Measurements from ENCODE around the genes TAGAP, PNLDC1, MAS1 and IGF2R.

- PRO-cap: no peak
These were observed 48.2 kb upstream of the EZR start for GRCh38 chr6:158867107-158868093.

DNA sequence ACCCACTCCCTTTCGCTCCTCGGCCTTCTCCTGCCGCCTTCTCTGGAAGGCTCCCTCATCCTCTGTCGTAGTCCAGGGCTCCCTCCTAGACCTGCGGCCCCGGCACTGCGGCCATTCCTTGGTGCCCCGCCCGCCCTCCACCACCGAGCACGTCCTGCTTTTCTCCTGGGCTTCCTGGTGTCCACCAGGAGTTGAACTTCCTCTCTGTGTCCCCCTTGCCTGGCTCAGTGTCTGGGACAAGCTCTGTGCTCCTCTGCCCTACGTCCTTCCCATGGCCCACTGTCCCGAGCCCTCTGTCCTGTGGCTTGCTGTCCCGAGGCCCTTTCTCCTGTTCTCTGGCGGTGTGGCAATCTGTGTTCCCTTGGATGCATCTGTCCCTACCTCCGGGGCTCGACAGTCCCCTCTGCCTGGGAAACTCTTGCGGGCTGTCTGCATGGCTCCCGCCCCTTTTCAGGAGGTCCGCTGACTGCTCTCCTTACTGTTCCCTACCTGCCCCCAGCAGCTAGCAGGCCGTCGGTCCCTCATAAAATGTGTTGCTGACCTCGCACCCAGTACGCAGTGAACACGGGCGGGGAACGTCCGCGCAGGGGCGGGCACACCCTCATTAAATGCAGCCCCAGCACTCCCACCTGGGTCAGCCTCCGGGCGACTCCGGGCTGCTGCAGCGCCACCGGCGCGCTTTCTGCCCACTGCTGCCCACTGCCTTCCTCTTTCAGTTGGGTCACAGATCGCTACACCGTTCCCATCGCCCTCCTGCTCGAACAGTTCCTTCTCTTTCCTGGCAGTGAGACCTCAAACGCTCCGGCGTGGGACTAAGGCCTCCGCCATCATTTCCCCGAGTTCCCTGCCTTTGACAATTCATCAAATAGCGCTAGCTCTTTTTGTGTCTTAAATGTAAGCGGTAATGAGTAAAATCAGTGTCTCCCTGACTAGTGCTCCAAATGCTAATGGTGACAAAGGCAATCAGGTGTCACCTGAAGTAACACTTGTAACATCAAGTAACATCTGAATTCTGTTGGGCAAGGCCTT, 60.6 kb downstream of the RSPH3 start:
- PRO-cap: no peak

DNA sequence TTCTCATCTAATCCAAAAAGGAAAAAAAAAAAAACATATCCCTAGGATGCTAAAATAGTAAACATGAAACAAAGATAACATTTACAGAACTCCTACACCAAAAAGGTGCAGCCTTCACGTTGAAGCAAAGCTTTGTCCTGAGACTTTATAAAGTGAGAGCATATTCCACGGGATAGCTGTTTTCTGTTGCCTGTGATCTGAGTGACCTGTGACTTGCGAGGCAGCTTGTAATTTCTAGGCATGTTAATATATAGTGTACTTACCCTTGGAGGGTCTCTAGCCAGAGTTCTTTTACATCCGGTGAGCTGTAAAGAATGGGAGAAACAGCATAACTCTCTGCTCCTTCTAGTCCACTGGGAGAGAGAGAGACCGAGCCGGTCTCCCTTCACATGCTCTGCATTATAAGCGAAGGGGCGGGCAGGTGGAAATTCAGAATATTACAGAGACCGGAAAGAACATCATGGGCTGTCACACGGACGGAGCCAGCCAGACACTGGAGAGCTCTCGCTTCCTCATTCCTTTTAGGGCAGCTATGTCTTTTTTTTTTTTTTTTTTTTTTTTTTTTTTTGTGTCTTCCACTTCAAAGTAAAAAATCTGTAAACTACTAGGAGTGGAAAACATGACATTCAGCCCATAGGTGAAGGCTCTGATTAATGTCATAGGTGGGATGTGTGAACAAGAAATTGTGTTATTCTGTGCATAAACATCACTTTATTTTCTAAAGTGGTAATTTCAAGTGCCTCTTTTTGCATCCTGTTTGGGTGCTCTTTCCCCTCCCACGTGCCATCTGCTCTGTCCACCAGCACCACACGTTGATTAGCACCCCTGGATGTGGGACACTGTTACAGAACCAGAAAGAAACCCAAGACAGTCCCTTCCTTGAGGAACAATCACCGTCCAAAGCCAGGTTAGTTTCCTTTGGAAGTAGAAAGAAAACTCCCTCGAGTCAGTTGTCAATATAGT, at the start of gene TAGAP:
Gene TAGAP (minus strand): TSS at position 376 of the 963 bp plus-strand sequence.
- PRO-cap: no peak

DNA sequence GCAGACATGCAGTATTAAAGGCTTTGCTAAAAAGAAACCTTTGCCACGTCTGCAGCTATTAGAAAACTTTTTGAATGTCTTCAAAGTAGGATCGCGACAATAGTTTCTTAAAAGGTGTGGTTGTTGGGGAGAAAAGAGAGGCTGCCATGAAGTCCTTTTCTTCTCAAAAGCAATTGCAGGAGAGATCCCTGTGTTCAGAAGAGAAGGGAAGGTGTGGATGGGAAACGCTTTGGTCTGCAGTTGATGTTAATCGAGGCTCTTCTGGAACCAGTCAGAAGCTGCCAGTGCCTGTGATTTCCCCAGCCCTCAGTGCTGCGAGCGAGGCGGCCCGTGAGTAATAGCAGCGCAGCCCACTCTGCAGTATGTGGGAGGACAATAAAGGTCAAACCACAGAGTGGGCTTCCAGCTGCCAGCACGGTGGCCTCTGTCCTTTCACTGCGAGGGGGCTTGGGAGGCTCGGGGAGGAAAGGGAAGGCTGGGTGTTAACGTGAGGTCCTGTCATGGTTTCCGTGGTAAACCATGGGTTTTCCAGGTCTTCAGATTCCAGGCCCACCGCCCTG, 32.2 kb upstream of the TAGAP start:
- PRO-cap: no peak

DNA sequence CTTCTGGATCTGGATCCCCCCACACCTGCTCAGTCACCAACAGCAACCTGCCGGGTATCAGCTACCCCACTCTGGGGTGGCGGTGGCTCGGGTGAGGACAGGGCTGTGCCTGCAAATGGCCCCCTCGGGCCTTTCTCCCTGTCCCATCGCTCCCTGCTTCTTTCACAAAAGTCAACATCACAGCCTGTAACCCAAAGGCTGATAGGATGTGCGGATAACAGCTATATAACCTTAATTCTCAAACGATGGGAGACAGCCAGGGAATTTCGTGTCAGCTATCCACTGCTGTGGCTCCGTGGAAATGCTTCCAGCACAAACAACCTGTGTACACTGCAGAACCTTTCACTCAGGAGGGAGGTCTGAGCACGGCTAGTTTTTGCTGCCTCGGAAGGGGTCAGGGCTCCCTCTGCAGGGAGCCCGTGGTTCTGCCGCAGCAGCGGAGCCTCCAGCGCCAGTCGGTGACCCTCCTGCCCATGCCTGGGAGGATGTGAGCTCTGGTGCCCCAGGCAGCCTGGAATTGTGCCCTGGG, 59.2 kb upstream of the TAGAP start:
- PRO-cap: unidirectional peak, plus-strand start at position 460 of the sequence

DNA sequence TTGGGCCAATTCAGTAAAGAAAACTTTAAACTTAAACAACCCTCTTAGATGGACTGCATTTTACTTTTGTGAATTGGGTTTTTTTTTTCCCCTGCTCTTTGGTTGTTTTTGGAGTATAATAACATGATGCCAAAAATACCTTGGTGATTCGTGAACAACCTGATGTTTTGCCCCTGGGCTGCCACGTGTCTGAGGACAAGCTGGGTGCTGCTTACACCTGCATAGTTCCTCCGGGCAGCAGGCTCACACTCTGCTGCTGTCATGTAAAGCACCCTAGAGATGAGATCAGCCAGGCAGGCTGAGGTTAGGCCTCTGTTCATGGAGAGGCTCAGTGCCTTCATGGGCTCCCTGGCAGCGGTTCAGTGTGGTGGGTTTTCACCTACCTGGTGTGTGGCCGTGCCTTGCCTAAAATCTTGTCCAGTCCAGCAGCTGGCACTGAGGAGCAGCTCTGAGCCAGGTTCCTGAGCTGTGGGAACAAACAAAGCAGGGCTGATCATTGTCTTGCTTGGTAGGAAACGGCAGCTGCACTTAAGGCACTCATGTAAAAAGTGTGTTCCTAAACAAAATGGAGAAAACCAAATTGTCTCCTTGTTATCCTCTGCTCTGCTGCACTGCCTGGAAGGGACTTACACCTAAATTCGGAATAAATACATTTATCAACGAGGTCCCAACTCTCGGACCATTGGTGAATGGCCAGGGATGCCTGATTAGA, 60.2 kb upstream of the TAGAP start:
- PRO-cap: no peak

GRCh38 chr6:159677248-159677701, 15.8 kb downstream of the SOD2 start:
- PRO-cap: no peak

DNA sequence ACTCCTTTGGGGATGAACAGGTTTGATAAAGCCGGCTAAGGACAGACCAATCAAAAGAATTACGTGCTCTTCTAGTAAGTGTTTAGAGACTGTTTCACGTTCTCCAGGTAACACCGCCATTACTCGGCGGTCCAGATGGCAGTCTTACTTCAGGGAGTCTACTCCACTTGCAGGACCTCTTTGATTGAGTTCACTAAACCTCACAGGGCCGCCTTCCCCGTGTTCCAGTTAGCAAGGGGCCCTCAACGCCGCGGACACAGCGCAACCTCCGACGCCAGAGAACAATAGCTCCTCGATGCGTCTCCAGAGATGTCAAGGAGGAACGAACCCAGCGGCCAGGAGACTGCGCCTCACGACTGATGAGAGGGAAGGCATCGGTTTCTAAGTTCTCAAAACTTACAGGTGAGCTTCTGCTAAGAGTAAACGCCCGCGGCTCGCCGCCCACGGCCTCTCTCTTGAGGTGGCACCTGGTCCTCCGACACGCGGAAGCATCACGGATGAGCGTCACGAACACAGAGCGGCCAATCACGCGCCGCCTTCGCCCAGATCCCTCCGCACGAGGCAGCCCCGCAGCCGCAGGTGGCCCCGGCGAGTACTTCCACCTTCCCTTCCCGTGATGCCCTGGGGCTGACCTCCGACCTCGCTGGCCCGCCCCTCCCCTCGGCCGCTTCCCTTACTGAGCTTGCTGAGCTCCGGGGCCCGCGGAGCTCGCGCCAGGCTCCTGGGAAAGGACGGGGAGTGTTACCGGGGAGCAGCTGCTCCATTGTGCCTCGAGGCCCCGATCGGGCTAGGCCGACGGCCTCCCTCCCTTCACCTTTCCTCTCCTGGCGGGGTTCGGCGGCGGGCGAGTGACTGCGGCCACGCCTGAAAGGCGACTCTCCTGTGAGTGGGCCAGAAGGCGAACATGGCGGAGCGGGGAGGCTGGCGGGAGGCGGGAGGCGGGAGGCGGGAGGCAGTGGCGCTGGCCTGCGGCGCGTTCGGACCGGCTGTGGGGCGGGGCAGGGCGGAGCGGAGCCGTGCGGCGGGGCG, 540 bp upstream of the WTAP start:
- PRO-cap: bidirectional peak, plus-strand start at position 231 of the sequence, minus-strand start at position 280 of the sequence; bidirectional peak, plus-strand start at position 682 of the sequence, minus-strand start at position 493 of the sequence; bidirectional peak, plus-strand start outside the sequence, minus-strand start at position 878 of the sequence

GRCh38 chr6:159800095-159800432, at the start of gene PNLDC1:
Gene PNLDC1, plus strand, starts transcription at chr6:159800276.
- PRO-cap: no peak

- PRO-cap: no peak
These were observed 7.2 kb downstream of the PNLDC1 start for GRCh38 chr6:159807353-159807673.

DNA sequence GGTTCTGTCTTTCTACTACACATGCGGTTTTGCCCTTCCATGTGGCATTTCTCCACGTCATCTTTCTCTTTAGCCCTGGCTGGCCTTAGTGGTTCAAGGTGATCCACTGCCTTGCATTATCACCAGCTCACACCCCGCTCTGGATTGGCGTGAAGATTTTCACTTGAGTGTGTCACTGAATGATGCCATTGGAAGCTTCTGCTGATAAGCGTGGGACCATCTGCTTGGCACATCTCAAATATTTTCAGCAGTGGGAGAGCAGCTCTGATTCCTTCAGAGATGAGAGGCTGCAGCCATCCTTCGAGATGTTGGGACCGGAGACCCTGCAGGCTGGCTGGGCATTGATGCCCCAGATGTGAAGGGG, at the start of gene MAS1:
Gene MAS1 (plus strand): TSS at position 267 of the 364 bp plus-strand sequence.
- PRO-cap: no peak

DNA sequence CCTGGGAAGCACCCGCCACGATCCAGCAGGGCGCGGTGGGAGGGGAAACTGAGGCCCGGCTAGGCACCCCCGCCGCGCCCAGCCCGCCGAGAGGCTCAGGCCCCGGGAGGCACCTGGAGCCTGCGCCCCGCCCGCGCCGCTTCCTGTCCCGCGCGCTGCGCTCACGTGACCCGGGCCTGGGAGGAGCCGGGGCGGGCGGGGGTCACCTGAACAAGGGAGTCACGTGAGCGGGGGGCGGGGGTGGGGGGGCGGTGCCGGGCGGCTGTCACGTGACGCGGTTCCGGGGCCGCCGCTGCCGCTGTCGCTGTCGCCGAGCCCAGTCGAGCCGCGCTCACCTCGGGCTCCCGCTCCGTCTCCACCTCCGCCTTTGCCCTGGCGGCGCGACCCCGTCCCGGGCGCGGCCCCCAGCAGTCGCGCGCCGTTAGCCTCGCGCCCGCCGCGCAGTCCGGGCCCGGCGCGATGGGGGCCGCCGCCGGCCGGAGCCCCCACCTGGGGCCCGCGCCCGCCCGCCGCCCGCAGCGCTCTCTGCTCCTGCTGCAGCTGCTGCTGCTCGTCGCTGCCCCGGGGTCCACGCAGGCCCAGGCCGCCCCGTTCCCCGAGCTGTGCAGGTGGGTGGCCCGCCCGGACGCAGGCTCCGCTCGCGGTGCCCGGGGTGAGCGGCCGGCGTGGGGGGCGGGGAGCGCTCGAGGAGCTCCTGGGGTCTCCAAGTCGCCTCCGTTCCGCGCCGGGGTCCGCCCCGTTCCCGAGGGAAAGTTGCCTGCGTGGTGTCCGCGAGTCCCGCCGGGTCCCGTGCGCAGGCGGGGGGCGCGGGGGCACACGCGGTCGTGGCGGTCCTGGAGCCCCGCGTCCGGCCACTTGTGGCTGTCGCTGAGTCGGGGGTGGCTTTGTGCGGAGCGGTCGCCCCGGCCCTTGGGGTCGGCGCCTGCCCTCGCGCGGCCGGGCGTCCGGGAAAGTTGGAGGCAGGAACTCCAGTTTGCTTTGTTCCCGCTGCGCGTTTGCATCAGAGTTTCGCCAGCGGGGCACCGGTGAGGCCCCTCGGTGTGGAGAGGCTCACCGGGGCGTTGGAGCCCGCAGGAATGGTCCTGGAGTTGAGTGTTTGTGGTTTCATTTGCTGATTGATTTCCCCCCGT, at the start of gene IGF2R:
Gene IGF2R (plus strand): TSS at position 295 of the 1,130 bp plus-strand sequence.
- PRO-cap: bidirectional peak, plus-strand start at position 323 of the sequence, minus-strand start at position 136 of the sequence; bidirectional peak, plus-strand start outside the sequence, minus-strand start at position 1,072 of the sequence

GRCh38 chr6:160041332-160041945, 72.6 kb downstream of the IGF2R start:
- PRO-cap: no peak

DNA sequence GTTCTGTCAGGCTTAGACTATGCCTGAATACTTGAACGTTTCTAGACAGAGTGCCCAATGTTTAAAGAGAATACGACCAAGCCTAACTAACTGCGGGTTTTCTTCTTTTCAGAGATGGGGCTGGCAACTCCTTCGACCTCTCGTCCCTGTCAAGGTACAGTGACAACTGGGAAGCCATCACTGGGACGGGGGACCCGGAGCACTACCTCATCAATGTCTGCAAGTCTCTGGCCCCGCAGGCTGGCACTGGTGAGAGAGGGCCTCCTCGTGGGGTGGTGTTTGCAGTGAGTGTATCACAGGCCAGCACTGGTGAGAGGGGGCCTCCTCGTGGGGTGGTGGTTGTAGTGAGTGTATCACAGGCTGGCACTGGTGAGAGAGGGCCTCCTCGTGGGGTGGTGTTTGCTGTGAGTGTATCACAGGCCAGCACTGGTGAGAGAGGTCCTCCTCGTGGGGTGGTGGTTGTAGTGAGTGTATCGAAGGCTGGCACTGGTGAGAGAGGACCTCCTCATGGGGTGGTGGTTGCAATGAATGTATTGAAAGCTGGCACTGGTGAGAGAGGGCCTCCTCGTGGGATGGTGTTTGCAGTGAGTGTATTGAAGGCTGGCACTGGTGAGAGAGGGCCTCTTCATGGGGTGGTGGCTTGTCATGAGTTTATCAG, 53.3 kb upstream of the SLC22A1 start:
- PRO-cap: no peak

GRCh38 chr6:160110045-160110874, 11.4 kb upstream of the SLC22A1 start:
- PRO-cap: no peak

GRCh38 chr6:160198579-160199009, 60.0 kb downstream of the SLC22A2 start:
- PRO-cap: no peak

DNA sequence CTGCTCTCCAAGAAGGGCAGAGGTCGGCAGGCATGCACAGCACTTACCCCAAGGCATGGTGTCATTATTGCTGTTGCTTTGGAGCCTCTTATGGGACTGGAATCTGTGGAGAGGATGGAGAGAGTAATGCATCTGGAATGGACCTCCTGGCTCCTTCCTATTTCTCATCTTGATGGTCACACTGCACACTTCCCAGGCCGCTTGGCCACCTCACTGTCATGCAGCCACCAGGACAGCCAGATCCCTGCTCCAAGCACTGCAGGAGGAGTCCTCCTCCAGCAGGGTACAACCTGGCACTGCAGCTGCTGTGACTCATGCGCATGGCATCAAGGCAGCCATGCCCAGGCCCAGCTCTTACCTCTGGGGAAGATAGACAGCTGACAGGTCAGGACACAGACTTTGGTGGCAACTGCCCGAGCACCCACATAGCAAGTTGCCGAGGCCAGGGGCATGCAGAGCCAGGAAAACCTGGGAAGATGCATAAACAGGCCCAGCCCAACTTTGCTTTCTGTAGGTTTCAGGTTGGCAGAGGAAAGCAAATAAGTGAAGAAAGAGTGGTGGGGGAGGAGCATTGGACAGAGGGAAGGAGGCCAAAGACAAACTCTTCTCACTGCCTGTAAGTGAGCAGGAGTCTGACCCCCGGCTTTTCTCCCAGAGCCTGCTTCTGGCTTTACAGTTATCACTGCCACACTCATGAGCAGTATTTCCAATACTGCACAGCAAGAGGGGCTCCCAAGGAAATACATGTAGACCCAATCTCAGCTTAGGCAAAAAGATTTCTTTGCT, 38.7 kb downstream of the SLC22A3 start:
- PRO-cap: no peak

- PRO-cap: unidirectional peak, minus-strand start at chr6:160992939
These were observed 1.2 kb downstream of the MAP3K4 start for GRCh38 chr6:160992742-160993234.

GRCh38 chr6:161068978-161070053, 77.7 kb downstream of the MAP3K4 start:
- PRO-cap: no peak

DNA sequence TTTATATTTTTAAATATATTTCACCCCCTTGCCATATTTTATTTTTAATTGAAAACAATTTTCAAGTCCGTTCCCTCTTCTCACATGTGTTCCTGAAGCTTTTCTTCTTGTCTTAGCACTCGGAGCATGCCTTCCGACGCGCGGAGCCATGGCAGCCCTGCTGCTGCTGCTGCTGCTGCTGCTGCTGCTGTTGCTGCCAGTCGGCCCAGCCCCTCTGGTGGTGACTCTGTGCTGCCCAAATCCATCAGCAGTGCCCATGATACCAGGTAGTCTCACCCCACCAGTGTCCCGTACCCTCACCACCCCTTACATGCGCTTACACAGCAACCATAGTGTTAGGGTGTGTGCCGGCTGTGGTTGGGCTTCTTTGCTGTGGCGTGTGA, 106.6 kb downstream of the MAP3K4 start:
- PRO-cap: no peak

Data from ReNcell CX (cell line).